Non-pigmented ciliary epithelial cell (primary cell): ENCODE data around the genes MC5R, MC2R and POTEC.

DNA sequence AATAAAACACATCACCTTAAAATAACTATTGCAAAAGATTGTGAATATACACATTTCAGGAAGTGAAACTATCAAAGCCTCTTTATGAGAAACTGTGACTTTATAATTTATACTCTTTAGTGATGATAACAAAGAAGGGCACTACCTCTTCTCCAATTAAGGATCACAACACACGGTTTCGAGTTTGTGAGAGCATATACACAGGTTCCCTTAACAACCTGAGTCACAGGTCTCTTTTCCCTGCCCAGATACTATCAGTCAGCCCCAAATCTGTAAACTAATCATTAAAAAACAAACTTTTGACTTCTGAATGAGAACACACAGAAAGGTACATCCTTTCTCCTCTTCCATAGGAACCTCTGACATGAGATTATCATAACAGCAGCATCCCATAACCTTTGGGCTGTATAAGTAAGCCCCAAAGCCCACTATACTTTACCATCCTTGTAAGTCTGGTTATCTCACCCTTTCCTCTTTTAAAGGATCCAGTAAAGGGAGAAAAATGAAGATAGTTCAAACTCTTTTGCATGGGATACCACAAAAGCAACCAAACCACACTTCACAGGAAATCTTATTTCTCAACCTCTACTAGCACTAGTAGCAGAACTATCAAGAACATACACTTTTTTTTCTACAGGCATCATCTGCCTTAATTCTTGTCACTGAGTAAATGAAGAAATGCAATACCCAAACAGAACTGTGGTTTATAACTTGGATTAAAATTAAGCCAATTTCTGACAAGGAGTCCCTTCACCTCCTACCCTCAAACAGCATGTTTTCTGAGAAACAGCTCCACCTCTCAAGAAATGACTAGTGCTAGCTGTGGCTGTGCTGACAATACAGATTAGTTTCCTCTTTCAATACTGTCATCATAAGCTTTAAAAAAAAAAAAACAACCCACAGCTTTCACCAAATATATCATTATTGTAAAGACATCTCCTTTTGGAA, 44.7 kb downstream of the PTPN2 start:
- RRBS, result no CpG with 5 or more reads among the region's 2 CpGs

- RRBS, result no CpG with 5 or more reads among the region's 8 CpGs
Observed at GRCh38 chr18:12885320-12885981, 1.4 kb upstream of the PTPN2 start.

GRCh38 chr18:12944811-12945263, 3.0 kb upstream of the SEH1L start:
- RRBS, result no CpG with 5 or more reads among the region's 6 CpGs

- RRBS, result 2% methylated on average over 40 of the region's 54 CpGs
Observed at GRCh38 chr18:13136537-13137083, 82.0 kb upstream of the LDLRAD4 start.

DNA sequence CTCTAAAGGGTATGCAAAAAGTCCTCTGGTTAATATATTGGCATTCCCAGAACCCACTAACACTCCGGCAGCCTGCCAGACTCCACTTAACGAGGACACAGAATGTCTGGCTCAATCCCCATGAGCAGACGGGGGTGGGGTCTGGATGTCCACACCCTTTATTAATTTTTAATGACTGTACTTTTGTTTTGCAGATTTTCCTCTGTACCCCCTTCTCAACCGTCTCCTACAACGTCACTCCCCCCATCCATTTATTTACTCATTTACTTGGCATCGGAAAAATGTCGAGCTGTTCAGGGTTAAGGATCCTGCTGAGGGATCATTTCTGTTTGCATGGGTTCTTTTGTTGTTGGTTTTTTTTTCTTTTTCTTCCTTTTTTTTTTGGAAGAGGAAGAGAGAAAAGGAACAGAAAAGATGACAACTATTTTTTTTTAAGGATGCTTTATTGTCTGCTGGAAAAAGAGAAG, 3.4 kb downstream of the LDLRAD4 start:
- RRBS, result 0% methylated on average over 1 of the region's 7 CpGs

GRCh38 chr18:13376594-13377233, 158.2 kb downstream of the LDLRAD4 start:
- RRBS, result 42% methylated on average over 3 of the region's 23 CpGs

GRCh38 chr18:13471030-13471871, 252.7 kb downstream of the LDLRAD4 start:
- RRBS, result 90% methylated on average over 2 of the region's 18 CpGs

DNA sequence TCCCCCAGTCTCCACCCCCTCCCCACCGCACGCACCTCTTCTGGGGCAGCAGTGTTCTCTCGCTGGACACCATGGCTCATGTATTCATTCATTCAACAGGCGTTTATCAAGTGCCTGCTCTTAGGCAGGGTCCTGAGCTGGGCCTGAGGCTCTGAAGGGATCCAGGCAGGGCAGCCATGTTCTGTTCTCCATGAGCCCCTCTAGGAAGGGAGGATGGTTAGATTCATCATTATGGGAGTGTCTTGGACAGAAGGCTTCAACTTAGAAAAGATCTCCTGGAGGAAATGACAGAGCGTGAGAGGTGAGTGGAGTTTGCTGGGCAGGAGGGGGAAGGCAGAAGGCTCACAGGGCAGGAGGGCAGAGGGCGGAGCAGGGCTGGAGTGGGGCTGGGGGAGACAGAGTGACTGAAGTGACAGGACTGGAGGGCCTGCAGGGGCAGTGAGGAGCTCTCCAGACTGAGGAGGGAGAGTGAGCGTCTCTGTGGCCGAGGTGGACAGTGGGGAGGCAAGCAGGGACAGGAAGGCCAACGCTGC, 244.7 kb downstream of the FAM210A start:
- RRBS, result no CpG with 5 or more reads among the region's 9 CpGs

- RRBS, result no CpG with 5 or more reads among the region's 10 CpGs
Observed at GRCh38 chr18:13540493-13541122, 185.8 kb downstream of the FAM210A start.

GRCh38 chr18:13552380-13552901, 173.9 kb downstream of the FAM210A start:
- RRBS, result no CpG with 5 or more reads among the region's 11 CpGs

GRCh38 chr18:13564971-13565775, 161.2 kb downstream of the FAM210A start:
- RRBS, result no CpG with 5 or more reads among the region's 21 CpGs

- RRBS, result 2% methylated on average over 8 of the region's 43 CpGs
Observed at GRCh38 chr18:13611677-13612883, 114.3 kb downstream of the FAM210A start.

DNA sequence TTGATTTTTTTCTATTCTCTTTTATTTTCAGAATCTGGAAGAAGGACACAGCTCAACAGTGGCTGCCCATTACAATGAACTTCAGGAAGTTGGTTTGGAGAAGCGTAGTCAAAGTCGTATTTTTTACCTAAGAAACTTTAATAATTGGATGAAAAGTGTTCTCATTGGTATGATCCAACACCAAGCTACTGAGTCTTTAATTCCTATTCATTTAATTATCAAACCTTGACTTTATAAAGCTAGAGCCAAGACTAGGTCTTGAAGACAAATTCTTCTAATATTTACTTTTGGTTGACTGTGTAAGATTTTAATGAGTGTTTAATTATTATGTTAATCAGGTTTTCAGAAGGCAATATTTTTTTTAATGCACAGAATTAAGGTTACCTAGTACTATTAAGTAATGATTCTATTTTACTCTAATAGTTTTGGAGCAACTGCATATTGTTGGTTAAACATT, 8.0 kb downstream of the RNMT start:
- RRBS, result no CpG with 5 or more reads among the region's 2 CpGs

DNA sequence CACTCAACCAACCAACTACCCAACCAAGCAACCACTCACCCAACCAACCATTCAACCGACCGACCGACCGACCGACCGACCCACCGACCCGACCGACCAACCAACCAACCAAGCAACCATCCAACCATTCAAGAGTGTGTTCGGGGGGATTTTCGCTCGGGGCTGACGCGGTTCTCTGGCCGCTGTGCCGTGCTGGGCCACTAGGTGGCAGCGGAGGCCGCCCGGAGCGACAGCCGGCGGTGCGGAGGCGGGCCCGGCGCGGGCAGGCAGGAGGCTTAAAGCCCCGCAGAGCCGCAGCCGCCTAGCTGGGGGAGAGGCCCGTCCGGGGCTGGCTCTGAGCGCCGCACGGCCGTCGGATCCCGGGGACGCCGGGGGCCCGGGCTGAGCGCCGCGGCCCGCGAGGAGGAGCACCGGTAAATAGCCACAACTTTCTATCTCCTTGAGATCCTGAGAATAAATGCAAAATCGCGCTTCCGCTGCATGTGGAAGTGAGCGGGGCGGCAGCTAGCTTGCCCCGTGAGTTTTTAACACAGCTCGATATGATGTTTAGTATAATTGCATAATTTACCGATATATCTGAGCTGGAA, at the start of gene MC5R:
TSS of gene MC5R (plus strand) at position 288 of the 587 bp plus-strand sequence.
- RRBS, result 2% methylated on average over 14 of the region's 55 CpGs

DNA sequence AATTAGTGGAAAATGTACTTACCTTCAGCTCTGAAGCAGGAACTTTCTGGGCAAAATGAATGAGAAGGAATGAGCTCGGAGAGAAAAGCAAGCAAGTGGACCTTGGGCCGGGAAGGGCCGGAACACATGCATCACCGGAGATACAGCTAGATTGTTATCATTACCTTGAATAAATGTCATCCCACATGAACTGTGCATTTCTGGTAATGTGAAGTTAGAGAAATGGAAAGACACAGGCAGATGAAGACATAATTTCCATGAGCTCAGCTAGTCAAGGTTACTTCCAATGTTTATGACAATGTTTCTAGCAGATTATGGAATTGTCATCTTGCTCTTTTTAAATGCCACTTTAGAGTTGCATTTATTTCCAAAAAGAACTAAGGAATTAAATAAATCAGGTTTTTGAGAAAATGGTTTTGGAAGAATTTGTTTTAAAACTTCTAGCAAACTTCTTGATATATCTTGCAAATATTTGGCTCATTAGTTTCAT, at the start of gene MC2R:
TSS of gene MC2R (minus strand) at position 71 of the 490 bp plus-strand sequence.
- RRBS, result no CpG with 5 or more reads among the region's 4 CpGs

GRCh38 chr18:14450691-14451012, 92.7 kb downstream of the POTEC start:
- RRBS, result no CpG with 5 or more reads among the region's 37 CpGs

- RRBS, result no CpG with 5 or more reads among the region's 42 CpGs
Observed at GRCh38 chr18:14543404-14543873, at the start of gene POTEC. Gene POTEC, minus strand, starts transcription at chr18:14543600.

DNA sequence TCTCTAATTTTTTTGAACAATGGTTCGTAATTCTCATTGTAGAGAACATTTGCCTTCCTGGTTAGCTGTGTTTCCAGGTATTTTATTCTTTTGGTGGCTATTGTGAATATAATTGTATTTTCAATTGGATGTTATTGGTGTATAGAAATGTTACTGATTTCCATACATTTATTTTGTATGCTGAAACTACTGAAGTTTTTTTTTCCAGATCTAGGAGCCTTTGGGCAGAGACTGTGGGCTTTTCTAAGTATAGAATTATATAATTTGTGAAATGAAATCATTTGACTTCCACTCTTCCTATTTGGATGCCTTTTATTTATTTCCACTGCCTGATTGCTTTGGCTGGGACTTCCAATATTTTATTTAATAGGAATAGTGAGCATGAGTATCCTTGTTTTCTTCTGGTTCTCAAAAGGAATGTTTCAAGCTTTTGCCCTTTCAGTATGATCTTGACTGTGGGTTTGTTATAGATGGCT, 59.5 kb upstream of the ANKRD30B start:
- RRBS, result no CpG with 5 or more reads among the region's 1 CpG

- RRBS, result no CpG with 5 or more reads among the region's 8 CpGs
Observed at GRCh38 chr18:14969905-14970558, 222.1 kb downstream of the ANKRD30B start.

- RRBS, result no CpG with 5 or more reads among the region's 4 CpGs
Observed at GRCh38 chr18:20970291-20970759, 141.3 kb downstream of the ROCK1 start.